A172 (cell line): ENCODE measurements around a stretch of chr10.

DNA sequence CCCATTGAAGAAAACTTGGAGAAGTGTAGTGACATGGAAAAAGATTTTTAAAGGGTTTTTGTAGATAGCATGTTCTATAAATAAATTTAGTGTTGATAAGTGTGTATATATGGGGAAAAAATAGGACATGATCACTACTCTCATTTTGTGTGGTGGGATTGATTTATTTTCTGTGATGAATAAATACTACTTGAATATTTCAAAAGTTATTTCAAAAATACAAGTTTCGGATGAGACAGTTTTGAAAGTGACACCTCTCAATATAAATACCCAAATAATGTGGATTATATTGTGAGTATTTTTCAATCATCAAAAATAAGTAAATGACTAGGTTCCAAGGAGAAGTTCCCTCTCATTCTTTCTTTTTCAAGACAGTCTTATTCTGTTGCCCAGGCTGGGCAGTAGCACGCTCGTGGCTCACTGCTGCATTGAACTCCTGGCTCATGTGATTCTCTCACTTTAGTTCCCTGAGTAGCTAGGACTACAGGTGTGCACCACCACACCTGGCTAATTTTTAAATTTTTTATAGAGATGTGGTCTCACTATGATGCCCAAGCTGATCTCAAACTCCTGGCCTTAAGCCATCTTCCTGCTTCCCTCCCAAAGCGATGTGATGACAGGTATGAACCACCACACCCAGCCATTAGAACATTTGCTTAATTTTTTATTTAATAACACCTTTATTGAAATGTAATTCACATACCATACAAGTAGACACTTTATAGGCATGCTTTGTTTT is 47.3 kb upstream of the STOX1 start:
- RAMPAGE, long total RNA, result no peak

- RAMPAGE, long total RNA, result no peak
Measured at GRCh38 chr10:68903984-68904446, 2.9 kb downstream of the DDX50 start.

GRCh38 chr10:68949970-68950826 is 5.8 kb upstream of the DDX21 start:
- RAMPAGE, long total RNA, result no peak

DNA sequence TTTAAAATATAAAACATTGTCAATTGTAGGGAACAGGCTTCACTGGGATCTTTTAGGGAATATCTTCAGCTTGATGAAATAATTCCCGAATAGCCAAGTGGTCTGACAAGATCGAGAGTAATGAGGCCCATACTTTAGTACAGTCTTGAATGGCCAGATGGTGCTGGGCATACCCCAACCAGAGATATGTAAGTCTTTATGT is 1.3 kb downstream of the SRGN start:
- RAMPAGE, long total RNA, result no peak

DNA sequence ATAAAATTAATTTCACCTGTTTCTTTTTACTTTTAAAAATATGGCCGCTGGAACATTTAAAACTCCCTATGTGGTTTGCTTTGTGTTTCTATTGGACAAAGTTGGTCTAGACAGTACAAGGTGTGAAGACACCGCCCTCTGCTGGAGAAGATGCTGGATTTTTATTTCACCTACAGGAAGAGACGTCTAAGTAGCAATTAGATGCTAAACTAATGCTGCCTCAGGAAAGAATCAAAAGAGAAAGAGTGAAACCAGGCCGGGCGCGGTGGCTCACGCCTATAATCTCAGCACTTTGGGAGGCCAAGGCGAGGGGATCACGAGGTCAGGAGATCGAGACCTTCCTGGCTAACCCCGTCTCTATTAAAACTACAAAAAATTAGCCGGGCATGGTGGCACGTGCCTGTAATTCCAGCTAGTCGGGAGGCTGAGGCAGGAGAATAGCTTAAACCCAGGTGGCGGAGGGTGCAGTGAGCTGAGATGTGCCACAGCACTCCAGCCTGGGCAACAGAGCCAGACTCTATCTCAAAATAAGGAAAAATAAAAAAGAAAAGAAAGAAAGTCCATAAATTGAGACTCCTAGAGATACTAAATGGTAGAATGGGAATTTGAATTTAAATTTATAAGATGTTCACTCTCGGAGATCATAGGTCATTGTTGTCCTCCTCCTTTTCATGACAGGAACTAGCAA is 5.6 kb downstream of the SRGN start:
- RAMPAGE, long total RNA, result no peak

DNA sequence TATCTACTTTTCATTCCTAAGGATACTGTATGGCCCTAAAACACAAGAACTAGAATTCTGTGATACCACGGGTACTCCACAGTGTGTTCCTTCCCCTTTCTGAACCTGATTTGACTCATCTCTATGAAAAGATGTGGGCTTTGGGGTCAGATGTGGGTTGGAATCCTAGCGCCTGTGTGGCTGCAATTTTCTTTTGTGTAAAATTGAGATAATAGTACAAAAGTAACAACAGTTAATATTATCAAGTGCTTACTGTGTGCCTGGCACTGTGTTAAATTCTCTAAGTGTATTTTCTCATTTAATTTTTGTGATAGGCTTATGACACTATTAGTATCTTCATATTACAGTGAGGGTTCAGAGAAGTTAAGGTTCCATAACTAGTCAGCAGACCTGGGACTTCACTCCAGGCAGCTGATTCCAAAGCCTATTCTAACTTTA is 8.2 kb downstream of the SRGN start:
- RAMPAGE, long total RNA, result no peak

DNA sequence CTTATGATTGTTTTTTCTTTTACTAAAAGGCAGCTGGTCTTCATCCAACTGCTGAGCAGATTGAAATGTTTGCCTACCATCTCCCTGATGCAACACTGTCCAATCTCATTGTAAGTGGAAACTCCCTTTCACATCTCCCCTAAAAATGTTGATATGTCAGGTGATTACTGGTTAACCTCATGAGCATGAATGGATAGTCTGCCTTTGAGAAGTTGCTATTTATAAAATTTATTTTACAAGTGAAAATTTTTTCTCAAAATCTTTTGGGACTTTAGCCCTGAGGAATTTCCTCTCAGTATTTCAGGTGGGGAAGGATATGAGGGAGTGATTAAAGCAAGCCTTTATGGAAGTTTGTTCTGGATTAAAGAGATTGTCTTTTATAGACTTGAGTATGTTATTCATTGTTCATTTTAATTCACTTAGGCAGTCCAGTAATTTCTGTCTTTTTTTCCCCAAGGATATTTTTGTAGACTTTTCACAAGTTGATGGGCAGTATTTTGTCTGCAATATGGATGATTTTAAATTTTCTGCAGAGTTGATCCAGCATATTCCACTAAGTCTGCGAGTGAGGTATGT is 17.6 kb upstream of the HKDC1 start:
- RAMPAGE, long total RNA, result no peak

DNA sequence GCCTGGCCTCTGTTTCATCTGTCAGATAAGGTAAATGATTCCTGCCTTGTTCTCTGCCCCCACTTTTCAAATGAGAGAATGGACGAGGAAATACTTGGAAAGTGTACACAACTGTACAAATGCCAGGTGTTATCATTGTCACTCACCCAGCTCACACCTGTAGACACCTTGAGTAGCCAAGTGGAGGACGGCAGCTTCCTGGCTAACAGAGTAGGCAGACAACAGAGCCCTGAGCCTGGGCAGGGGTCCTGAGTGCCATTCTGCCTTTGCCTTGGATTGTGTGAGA is 14.0 kb downstream of the HK1 start:
- RAMPAGE, long total RNA, result no peak

DNA sequence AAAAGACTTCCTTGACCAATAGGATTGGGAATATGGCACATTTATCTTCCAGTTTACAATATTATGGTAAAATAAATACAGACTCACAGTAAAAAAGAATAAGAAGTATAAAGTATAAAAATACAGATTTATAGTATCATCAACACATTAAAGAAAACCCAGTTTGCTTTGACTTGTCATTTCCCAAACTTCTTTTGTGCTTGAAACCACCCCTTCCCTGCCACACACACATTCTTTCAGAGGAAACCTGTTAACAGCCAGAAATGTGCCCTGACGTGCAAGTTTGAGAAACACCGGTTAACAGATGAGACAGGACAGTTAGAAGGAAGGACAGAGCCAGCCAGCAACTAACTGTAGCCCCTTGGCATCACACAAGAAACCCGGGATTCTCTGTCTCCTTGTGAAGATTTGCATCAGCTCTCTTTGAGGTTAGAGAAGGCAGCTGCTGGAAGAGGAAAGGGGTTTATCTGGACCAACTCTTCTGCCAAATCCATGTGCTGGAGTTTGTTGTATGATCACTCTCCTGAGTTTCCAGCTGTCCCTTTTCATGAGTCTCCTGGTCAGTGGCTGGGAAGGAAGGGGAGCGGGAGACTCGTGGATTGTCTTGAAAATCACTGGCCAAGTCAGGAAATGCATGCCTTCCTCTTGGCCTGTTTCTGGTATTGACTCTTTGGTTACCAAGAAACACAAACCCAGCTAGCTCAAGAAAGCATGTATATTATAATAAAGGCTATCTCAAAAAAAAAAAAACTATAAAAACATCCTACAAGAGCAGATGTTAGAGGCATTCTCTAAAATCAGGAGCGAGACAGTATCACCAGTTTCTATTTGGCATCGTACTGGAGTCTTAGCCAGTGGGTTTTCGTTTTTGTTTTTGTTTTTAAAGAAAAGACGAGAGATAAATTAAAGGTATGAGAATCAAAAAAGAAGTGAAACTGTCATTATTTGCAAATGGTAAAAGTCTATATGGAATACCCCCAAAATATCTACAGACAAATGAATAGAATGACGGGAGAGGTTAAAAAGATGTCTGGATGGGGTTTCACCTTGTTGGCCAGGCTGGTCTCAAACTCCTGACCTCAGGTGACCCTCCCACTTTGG is 38.8 kb downstream of the TACR2 start:
- RAMPAGE, long total RNA, result no peak

DNA sequence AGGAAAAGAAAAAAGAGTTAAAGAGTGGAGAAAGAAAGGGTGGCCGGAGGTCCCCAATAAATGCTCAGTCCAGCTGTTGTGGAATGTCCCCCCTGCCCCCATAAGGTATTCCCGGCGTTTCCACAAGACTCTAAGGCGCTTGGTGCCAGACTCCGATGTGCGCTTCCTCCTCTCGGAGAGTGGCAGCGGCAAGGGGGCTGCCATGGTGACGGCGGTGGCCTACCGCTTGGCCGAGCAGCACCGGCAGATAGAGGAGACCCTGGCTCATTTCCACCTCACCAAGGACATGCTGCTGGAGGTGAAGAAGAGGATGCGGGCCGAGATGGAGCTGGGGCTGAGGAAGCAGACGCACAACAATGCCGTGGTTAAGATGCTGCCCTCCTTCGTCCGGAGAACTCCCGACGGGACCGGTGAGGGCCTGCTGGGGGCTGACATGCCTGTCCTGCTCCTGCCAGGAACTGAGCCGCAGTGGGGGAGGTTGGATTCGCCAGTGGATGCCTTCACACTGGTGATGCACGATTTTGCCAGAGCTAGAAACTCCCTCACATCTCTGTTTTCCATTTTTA is 34.3 kb downstream of the TACR2 start:
- RAMPAGE, long total RNA, result no peak

GRCh38 chr10:69413449-69414064 is 3.2 kb downstream of the TACR2 start:
- RAMPAGE, long total RNA, result no peak

DNA sequence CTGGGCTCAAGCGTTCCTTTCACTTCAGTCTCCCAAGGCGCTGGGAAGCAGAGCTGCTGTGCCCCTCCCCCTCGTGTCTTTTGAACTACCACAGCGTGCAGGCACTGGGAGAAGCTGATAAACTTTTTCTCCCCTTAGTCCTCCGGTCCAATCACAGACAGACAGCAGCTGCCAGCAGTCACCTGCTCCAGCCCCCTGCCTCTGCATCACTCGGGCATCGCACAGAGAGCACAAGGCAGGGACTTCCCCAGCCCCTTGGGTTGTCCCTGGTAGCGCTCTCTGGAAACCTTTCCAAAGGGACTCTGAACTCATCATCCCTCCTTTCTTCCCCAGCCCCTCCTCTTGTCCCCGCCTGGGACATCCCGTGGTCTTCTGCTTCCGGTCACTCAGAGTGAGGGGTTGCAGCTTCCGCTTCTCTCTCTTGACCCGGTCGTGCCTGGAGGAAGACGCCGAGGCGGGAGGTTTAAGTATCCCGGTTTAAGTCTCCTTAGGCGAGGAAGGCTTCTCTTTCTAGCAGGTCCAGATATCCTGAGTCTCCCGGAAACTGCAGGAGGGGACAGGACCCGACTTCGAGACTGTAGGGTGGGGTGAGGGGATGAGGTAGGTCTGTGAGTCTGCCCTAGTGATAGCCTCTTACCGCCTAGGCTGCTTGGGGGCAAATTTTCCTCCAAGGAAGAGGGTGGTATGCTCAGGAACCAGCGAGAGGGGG is 1.5 kb upstream of the NEUROG3 start:
- RAMPAGE, long total RNA, result no peak

DNA sequence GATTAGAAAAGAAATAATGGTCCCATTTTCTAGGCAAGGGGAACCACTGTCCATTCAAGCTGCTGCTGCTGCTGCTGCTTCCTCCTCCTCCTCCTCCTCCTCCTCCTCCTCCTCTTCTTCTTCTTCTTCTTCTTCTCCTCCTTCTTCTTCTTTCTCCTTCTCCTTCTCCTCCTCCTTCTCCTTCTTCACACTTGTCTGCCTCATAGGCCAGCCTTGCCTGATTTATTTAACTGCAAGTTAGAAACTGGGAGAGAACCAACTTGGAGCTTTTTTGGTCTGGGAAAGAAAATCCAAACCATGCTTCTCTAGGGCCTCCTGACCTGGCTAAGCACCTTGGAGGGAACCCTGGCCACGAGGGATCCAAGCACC is 2.5 kb upstream of the NEUROG3 start:
- RAMPAGE, long total RNA, result no peak

GRCh38 chr10:69956541-69956865 is 96.1 kb upstream of the MACROH2A2 start:
- RAMPAGE, long total RNA, result no peak

GRCh38 chr10:70145086-70145475 is 1.4 kb downstream of the TYSND1 start:
- RAMPAGE, long total RNA, result no peak

GRCh38 chr10:70228011-70228525 is 5.2 kb downstream of the PPA1 start:
- RAMPAGE, long total RNA, result no peak

DNA sequence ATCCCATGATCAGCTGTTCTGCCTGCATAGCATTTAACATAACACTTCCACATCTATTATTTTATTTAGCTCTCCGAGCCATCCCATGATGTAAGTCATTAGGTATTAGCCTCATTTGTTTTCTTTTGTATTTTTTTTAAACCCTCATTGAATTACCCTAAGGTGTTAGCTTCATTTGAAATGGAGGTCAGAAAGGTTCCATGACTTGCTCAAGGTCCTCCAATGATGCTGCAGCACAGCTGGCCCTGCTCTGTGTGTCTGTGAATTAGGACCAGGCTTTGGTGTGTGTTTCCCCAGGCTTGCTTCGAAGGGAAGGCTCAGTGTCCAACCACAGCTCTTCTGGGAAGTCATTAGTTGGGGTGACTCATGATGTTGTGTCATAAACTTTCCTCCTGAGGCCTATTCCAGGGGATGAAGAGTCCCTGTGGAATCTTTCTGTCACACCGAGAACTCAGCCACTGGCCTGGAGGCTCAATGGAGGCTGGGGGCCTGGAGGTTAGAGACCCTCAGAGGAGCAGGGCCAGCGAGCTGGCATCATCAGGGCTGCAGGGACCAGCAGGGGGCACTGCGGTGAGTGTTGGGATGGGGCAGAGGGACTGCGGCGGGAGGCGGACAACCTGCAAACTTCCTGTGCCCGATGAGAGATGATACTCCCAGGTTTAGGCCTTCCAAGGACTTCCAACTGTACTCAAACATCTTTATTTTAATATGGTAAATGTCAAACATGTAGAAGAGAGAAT is 16.3 kb downstream of the NPFFR1 start:
- RAMPAGE, long total RNA, result no peak

DNA sequence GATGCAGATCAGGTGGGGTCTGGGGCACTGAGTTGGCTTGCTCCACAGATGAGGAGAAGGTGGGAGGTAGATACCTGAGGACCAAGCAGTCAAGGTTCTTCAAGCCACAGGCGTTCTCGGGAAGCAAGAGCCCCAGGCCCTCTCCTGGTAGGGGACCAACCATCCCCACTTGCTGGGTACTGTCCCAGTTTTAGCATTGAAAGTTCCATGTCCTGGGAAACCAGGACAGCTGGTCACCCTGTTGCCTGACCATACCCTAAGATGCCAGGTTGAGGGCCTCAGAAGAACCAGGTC is 16.2 kb upstream of the NPFFR1 start:
- RAMPAGE, long total RNA, result no peak

DNA sequence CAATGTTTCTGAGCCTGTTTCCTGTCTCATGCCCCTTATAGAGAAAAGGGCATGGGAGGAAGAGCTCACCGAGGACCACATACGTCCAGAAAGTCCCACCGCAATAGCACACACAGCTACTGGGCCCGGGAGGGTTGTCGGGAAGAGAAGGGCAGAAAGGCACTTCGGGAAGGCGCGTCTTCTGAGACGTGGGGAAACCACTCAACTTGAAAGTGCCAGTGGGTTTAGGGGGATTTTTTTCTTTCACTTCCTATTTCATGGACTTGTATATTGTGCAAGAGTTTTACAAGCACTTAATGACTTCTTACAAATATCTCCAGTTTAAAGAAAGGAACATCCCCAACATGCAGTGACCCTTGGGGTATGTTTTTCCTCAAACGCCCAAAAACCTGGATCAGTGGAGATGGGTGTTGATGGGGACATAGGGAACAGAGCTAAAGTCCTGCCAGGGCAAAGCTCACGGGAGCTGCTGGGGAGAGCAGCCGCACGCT is 27.0 kb downstream of the LRRC20 start:
- RAMPAGE, long total RNA, result no peak

GRCh38 chr10:70378012-70378641 is 4.3 kb downstream of the LRRC20 start:
- RAMPAGE, long total RNA, result no peak